Frontal cortex (tissue), 2 donors: ENCODE measurements around the genes PSMA1, PLEKHA7, RPS13 and PIK3C2A.

DNA sequence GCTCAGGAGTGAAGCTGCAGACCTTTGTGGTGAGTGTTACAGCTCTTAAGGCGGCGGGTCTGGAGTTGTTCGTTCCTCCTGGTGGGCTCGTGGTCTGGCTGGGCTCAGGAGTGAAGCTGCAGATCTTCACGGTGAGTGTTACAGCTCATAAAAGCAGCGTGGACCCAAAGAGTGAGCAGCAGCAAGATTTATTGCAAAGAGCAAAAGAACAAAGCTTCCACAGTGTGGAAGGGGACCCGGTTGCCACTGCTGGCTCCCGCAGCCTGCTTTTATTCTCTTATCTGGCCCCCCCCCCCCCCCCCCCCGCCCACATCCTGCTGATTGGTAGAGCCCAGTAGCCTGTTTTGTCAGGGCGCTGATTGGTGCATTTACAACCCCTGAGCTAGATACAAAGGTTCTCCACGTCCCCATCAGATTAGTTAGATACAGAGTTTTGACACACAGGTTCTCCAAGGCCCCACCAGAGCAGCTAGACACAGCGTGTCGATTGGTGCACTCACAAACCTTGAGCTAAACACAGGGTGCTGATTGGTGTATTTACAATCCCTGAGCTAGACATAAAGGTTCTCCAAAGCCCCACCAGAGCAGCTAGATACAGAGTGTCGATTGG is 128.1 kb downstream of the SPON1 start:
- RAMPAGE, long total RNA = no peak

- RAMPAGE, long total RNA = start-site peak on the minus strand at chr11:14520332-14520375, 1,083 and 22 reads in 2 replicates
These were observed at the start of gene PSMA1 for GRCh38 chr11:14520006-14520927. PSMA1 (minus strand) TSS chr11:14520386.

DNA sequence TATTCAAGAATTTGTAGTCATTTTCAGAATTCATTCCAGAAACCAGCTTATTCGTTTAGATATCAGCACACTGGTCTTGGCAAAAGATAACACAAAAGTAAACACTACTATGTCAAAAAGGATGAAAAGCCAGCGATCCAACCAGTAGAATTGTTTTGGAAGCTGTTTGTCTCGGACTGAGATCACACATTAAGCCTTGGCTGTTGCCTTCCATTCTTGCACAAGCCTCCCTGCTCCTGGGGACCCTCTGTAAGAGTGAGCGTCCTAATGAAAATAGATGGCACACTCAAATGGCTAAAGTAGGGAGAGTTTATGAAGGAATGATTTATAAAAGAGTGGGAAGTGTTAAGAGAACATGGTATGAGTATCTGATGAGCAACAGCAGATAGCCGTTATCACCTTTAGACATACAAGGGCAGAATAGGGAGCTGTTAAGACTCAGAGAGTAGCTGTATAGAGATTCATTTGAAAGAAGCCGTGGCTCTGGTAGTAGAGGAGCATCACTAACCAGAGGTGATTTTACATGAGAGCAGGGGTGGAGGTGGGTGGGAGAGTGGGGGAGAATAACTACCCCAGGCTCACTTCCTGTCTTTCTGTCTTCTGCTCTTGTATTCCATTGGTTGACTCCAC is 25.2 kb downstream of the PDE3B start:
- RAMPAGE, long total RNA = no peak

GRCh38 chr11:16779223-16780107 is 41.0 kb downstream of the C11orf58 start:
- RAMPAGE, long total RNA = no peak

DNA sequence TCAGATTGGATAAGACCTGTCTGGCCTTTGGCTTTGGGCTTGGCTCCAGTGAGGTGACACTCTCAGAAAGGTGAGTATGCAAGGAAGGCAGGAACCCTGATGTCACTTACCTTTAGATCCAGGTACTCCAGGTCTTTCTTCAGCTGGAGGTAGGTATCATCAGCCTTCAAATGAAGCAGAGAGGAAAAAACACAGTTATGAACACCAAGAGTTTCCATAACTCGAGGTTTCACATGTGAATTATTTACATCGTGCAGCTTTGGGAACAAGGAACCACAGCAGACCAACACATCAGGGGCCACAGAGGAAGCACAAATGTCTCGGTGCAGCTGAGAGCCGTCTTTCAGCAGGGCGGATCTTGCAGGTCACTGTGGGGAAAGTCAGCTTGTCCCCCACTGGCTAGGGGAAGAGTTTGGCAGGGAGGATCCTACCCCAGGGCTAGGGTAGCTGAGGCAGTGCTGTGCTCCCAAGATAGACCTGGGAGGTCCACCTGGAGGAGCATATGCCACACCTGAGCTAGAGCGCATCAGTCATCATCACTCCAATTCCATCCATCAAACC is 74.6 kb downstream of the C11orf58 start:
- RAMPAGE, long total RNA = no peak

- RAMPAGE, long total RNA = no peak
These were observed 87.8 kb downstream of the C11orf58 start for GRCh38 chr11:16826136-16826819.

- RAMPAGE, long total RNA = no peak
These were observed 111.2 kb downstream of the PLEKHA7 start for GRCh38 chr11:16902894-16903524.

DNA sequence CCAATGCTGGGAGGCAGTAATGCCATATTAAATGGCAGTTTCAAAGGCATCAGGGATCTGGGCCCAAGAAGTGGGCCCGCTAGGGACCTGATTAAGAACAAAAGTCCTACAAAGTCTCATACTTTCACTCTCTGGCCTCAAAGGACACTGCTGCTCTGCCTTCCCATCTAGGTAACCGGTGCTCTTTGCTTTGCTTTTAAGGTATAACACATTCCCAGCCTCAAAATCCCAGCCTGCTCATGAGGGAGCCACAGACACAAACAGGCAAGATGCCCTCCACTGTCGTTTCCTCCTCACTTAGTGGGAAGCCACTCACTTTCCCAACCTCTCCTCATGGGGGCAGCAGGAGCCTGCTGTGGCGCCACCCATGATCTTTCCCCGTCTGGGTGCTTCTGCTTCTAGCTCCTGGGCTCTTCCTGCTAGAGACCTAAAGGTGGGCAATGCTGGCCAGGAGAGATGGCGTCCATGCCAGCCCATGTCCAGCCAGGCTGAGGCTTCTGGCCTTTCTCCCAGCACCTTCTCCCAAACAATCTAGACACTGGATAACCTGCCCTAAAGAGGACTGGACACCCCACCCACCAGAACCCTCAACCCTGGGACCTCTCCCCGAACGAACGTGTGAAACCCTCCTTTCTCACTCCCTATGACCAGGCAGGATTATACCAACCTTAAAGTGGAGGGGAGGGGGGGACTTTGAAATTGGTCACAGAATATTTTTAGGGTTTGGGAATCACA is 68.3 kb downstream of the PLEKHA7 start:
- RAMPAGE, long total RNA = no peak

DNA sequence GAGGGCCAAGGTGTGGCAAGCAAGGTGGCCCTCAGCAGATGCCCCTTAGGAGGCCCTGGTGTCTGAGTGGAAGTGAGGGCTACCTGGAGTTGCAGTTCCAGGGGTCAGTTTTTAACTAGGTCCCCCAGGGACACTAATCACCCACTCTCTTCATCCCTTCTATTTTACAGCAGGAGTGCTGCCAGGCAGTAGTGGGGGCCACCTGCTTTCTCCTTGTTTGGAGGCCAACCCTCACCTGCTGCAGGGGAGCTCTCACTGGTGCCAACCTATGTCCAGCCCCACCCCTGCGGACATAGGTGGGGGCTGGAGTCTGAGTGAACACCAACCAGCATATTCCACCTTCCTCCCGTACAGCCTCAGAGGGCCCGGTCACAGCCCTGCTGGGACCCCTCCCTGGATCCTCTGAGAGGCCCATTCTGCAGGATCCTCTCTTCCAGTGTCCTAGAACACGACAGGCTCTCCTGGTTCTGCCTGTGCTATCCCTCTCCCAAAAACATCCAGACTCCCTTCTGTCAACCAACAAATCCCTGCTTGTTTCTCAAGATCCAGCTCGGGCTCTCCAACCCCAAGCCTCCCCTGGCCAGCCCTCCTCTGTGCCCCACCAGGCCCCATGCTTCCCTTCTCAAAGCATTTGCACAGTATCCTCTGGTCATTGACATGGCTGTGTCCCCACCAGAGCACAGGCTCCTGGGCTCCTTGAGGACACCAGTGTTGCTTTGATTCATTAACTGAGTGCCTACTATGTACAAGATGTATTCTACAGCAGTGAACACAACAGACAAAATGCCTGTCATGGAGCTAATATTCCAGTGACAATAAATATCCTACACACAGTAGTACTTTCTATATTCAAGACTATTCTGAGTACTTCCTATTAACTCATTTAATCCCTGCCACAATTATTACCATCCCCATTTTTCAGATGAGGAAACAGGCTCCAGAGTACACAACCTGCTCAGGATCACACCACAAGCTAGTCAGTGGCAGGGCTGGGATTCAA is 19.7 kb downstream of the PLEKHA7 start:
- RAMPAGE, long total RNA = no peak

GRCh38 chr11:17011473-17012754 is 2.3 kb downstream of the PLEKHA7 start:
- RAMPAGE, long total RNA = no peak

DNA sequence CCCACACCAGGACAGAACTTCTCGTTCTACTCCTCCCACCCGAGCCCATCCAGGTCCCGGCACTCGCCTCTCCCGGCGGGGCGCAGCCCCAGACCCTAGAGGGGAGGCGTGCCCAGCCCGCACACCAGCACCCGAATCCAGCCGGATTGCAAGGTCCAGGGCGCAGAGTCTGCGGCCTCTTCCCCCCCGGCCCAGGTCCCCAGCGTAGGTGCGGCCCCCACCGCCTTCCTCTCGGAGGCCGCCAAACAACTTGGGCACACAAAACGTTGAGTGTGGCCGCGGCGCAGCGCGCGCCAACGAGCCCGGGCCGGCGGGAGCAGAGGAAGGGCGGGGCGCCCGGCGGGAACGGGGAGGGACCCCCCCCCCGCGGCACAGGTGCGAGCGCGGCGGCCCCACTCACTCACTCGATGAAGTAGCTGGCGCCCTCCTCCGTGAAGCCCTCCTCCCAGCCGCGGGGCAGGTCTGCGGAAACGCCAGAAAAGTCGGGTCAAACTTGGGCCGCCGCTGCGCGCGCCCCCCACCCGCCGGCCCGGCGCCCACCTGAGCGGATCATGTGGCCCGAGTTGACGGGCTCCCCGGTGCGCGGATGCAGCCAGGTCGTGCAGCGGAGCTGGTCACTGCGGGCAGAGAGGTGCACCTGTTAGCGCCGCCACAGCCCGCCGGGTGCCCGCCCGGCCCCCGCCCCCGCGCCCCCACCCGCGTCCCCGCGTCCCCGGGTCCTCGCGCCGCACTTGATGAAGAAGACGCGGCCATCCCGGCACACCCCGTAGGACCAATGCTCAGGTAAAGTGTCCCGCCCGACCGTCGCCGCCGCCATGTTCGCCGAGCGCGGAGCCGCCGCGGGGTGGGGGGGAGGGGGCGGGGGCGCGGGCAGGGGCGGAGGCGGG is at the start of gene PLEKHA7:
Gene PLEKHA7 (minus strand): TSS at position 830 of the 887 bp plus-strand sequence.
- RAMPAGE, long total RNA = no peak

DNA sequence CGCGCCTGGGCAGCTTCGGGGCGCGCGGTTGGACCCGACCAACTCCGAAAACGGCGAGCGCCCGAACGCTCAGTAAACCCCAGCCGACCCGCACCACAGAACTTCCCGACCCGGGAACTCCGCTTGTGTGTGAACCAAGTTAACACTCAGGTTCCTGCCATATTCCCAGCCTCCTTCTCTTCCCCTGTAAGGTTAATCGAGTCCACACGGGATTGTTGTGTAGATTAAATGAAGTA is 440 bp upstream of the PLEKHA7 start:
- RAMPAGE, long total RNA = no peak

- RAMPAGE, long total RNA = start-site peak on the minus strand at chr11:17077649-17077672, 23,900 and 358 reads in 2 replicates
These were observed at the start of gene RPS13 for GRCh38 chr11:17077017-17077768. RPS13 (minus strand) TSS chr11:17077667.

DNA sequence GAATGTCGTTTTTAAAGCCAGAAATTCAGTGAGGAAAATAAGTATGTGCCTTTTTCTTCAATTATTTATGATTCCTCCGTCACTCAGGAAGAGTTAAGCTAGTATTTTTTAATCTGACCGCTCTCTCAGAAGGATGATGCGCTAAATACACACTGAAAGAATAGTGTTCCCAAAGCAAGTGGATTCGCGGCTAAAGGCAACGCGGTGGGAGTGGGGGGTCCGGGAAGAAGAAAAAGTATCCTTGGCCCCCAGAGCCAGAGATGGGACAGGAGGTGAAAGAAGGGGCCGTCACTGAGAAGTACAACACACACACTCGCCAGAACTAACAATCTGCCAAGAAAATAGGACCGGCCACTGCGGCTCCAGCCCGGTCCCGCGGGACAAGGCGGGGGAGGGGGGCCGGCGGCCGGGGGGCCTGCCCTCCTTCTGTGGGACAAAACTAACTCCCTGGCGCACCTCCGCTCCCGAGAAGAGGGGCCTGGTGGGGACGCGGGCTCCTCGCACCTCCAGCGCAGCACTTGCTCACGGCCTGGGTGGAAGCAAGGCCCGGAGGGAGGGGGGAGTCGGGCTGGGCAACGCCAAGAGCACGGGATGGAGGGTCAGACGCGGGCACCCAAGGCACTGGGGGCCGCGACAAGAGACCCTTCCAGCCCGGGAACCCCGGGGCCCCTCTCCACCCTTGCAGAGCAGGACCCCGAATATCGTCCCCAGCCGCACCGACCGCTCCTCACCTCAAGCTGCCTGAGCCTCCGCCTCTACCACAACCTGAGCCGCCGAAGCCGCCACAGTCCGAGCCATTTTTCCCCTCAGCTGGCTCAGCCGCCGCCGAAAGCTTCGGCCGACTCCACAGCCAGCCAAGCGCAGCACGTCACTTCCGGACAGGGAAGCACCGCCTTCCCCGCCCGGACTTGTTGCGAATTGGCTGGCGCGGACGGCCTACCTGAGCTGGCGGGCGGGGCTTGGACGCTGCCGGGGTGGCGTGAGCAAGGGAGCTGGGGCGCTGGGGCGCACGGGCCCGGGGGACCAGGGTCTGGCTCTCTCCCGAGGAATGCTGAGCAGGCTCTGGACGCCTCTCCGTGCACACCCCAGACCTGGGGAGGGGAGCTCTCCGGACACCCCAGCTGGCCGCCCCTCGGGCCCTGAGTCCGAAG is at the start of gene PIK3C2A:
Gene PIK3C2A (minus strand): TSS at position 870 of the 1,151 bp plus-strand sequence.
- RAMPAGE, long total RNA = no peak

DNA sequence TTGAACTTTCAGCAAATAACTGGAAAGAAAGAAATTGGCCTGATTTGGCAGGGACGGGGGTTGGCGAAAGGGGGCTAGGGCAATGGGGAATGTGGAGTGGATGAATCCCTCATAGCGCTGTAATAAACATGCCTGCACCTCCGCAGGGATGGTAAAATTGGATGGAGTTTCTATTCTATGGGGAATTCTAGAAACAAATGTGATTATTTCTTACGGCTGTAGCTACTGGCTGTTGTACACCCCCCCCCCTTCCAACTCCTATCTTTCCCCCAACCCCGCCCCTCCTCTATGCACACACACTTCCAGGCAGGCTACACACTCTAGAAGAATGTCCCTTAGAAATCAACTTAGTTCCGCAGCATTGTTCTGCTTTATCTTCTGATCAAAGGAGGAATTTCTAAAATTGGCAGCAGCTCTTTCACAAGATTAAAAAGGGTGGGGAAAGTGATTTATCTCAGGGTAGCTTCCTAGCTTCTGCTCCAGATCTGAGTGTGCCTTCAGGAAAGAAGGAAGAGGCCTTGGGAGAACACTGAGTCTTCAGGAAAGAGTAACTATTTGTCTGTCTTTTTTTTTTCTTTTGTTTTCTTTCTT is 1.3 kb upstream of the PIK3C2A start:
- RAMPAGE, long total RNA = no peak

DNA sequence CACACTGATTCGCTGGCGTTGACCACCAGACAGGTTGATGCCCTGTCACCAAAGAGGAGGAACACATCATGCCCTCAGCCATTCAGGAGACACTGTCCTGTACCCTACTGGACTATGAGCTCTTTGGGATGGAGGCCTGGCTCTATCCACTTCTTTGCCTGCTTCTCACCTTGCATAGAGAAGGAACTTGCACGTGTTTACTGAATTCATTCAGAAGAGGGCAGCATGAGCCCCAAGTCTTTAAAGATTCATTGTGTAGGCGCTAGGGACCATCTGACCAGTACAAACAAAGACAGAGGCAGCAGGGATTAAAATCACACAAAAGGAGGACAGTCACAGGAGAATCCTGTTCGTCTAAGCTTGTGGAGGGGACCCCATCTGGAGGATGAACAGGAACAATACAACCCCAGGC is 24.3 kb upstream of the KCNJ11 start:
- RAMPAGE, long total RNA = no peak

- RAMPAGE, long total RNA = no peak
These were observed 21.4 kb upstream of the ABCC8 start for GRCh38 chr11:17497957-17498556.

GRCh38 chr11:18101227-18101581 is 4.7 kb downstream of the SAAL1 start:
- RAMPAGE, long total RNA = no peak

DNA sequence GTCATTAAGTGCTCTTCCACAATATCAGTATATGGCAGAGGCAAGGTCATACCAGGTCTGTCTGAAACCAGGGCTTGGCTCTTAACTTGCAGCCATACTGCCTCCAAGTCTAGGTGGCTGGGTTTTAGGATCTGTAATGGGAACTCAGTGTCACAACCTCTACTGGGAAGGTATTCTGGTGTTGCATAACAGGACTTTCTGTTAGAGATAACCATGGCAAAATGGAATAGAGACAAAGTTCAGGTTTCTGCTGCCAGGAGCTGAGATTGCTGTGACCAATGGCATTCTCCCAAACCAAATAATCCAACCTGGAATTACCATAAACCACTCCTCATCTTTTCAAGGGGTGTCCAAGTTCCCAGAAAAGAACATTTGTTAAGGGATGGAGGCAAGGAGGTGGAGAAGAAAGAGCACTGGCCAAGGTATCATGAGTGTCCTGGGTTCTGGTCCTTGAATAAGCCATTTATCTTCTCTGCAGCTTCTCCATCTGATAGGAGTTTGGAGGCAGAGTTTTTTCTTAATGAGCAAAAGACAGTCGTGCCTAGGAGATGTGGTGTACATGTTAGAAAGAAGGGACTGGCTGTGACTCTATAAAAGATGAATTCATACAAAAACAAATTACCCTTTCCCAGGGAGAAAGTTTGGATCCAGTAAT is 6.7 kb upstream of the SAA1 start:
- RAMPAGE, long total RNA = no peak

DNA sequence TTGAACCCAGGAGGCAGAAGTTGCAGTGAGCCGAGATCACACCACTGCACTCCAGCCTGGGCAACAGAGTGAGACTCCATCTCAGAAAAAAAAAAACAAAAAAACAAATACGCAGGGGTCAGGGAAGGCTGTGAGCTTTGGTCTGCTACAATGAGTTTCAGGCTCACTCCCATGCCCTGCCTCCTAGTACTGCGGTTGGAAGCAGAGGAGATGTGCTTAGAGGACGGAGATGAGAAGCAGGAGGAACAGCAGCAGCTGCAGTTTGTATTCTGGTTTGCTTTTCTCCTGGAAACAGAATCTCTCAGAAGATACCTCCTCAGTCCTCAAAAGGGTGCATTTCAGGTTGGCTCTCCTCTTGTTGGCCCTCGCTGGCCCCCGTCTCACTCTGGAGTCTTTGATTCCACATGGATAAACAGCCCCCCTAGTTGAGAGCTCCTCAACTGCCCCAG is 11.7 kb upstream of the LDHA start:
- RAMPAGE, long total RNA = no peak